ENCODE results near the gene PRKD2.

DNA sequence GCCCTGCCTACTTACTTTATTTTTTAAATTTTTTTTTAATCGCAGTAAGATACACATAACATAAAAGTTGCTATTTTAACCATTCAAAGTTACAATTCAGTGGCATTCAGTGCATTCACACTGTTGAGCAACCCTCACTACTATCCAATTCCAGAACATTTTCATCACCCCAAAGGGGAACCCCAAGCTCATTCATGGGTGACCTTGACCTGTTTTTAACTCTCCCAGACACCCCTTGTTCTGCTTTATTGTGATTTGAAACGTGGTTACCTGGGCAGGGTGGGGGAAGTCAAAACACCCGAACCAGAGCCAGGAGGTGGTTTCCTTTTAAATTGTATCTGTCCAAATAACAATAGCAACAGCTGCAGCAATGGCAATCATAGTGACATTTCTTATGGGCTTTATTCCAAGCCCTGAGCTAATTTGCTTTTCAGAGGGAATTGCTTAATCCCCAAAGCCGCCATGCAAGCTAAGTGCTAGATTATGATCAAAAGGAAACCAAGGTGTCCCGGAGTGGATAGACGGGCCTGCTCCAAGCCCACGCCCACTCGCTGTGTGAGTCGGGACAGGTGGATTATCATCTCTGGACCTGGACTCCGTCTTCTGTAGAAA is 6.2 kb downstream of the PTGIR start:
- RRBS, 2 experiments, result no CpG with 5 or more reads among the region's 10 CpGs

GRCh38 chr19:46623351-46624221 is 1.3 kb downstream of the PTGIR start:
- RRBS, 2 experiments, result 90 to 91% methylated on average over 13 to 19 of the region's 71 CpGs

DNA sequence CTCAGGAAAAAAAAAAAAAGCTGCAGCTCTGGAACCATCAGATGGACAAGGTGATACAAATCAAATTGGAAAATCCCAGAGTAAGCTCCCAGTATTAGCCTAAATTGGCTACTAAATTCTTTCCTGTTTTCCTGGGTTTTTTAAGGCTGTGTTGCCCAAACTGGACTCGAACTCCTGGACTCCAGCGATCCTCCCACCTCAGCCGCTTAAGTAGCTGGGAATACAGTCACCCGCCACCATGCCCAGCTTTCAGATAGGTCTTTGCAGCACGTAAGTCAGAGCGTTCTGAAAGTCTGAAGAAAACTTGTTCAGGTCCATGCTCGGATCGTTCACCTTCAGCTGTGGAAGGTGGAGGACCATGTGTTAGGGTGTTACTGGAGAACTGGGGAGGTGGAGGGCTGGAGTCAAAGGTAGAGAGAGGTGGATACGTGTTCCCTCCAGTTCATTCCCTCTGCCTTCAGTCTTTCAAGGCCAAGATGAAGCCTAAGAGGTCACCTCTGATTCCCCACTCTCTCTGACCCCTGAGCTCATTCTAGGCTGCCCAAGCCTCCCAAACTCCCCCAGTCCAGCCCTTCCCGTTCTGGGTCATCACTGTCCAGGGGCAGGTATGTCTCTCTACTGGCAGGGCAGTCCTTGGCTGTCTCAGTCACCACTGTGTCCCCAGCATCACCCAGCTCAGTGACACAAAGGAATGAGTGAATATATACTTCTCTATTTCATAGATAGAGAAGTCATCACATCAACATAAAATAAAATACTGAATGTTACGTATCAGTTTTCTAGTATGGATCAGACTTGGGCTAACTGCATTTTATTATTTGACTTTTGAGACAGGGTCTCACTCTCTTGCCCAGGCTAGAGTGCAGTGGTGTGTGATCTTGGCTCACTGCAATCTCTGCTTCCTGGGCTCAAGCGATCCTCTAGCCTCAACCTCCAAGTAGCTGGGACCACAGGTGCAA is 12.2 kb upstream of the DACT3 start:
- RRBS, 2 experiments, result no CpG with 5 or more reads among the region's 12 CpGs

DNA sequence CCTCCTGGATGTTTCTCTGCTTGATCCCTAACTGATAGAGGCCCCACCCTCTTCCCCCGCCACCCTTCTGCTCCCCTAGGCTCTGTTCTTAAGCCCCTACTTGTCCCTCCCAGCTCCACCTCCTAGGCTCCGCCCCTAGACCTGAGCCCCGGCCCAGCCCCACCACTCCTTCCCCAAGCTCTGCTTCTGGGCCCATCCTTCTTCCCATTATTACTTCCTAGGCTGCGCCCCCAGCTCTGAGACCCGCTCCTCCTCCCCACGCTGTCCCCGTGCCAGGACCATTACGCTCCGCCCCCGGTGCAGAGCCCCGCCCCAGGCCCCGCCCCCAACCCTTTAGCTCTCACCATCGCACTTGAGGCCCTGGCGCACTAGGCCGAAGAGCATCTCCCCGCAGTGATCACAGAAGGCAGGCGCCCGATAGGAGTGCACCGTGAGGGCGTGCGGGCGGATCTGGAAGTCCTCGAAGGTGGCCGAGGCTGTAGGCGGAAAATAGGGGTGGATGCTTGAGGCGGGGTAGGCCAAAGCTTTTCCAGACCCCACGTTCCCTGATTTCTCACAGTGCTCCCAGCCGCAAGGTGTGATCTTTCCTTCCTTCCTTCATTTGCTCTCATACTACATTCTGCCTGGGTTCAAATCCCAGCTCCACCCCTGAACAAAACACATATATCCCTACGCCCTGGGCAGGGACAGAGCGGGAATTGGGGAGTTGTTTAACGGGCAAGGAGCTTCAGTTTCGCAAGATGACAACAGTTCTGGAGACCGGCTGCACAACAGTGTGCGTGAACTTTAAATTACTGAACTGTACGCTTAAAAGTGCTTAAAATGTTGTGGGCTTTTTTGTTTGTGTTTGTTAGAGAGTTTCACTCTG is 6.1 kb downstream of the PRKD2 start:
- RRBS, 2 experiments, result no CpG with 5 or more reads among the region's 35 CpGs

DNA sequence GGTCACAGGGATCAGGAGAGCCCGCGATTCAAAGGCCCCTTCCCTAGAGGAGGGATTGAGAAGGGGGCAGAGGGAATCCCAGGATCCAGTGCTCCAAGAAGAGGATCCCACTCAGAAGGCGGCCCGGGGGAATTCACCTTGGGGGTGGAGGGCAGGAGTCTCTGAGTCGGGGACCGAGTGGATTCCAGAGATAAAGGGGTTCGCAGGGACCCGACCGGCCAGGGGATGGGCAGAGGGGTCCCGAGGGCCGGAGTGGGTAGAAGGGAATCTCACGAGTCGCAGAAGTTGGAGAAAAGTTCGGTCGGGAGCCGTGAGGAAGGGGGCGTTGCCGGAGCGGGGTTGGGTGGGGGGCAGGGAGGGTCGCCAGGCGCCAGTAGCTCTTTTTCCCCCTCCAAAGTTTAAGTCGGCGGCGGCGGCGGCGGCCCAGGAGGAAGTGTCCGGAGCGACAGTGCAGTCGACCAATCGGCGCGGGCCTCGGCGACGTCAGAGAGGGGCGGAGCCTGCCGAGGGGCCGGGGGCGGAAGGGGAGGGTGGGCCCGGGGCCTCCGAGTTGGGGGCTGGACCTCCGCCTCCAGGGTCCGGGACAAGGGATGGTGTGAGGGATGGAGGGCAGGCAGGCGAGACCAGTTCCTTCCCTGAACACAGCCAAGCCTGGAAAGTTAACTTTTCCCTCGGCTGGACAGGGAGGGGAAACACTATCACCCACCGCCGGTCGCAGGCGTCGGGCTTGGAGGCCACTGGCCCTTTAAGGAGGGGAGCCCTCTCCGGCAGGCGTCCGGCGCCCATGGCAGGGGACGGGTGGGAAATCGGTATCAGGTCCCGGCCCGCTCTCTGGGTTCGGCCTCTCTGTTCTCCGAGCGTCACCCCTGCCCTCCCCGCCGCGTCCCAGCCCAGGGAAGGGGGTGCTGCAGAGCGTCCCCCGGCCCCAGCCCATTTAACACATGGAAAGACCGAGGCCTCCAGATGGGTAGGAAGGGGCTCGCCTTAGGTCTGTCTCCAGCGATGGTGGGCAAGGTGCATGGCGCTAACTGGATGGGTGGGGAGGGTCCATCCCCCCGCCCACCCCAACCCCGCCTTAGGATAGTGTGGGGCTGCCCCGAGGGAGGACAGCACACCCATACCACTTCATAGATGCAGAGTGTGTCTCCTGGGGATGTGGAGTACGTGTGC is at the start of gene PRKD2:
TSS of gene PRKD2 (minus strand) at position 437 of the 1,170 bp plus-strand sequence.
- RRBS, 2 experiments, result under 1 to 2% methylated on average over 40 to 50 of the region's 75 CpGs

- RRBS, 2 experiments, result no CpG with 5 or more reads among the region's 28 CpGs
Observed at GRCh38 chr19:46732815-46733663, 12.8 kb upstream of the FKRP start.

DNA sequence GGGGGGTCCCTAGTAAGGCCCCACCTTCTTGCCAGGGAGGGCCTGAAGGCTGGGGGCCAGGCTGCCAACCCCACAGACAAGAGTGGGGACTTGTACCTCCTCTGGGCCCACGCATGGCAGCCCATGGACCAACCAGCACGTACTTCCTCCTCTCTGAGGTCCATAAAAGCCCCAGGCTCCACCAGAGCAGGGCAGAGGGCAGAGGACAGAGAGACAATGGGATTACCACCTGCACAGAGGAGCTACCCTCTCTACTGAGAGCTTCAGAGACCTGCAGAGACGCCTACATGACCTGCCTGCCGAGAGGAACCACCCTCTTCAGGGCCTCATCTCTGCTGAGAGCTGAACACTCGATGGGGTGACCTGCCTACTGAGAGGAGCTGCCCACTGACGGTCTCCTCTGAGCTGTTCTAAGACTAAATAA is 28.6 kb downstream of the AP2S1 start:
- RRBS, 2 experiments, result no CpG with 5 or more reads among the region's 6 CpGs

DNA sequence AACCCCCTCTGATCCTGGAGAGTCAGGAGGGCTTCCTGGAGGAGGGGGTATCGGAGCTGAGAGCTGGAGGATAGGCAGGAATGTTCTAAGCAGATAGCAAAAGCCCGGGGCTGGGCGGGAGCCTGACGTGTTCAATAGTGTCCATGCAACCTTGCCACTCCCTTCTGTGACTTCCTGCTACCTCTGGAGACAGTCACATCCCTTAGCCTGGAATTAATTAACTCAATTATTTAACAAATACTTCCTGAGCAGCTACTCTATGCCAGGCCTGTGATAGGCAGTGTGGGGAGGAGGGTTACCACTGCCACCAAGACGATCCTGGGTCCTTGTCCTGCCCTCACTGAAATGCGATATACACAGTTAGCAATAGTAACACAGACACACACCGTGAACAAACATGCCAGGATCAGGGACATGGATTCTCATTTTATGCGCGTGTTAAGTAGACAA is 10.8 kb downstream of the AP2S1 start:
- RRBS, 2 experiments, result no CpG with 5 or more reads among the region's 9 CpGs

DNA sequence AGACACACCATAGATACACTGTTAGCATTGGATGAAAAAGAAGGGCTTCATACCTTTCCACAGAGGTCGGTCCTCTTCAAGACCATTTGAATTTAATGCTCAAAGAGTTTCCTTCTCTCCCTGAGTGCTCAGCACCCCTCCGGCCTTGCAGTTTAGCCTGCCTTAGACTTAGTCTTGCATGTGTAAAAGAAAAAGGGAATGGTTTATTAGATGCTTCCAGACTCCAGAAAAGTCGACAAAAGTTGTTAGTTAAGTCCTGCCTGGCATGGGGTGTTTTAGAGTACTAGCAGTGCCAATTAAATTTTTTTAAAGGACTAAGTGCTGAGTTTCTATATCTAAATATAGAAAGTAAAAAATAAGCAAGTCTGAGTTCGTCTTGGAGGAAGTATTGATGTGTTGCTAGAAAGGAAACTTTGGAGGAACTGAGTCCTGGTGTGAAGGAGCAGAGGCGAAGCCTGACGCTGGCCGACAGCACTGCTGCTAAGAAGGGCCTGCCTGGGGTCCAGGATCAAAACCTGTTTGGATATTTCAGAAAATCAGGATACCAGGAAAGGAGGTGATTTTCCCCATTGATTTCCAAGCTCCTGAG is 38.5 kb upstream of the NPAS1 start:
- RRBS, 2 experiments, result no CpG with 5 or more reads among the region's 7 CpGs

DNA sequence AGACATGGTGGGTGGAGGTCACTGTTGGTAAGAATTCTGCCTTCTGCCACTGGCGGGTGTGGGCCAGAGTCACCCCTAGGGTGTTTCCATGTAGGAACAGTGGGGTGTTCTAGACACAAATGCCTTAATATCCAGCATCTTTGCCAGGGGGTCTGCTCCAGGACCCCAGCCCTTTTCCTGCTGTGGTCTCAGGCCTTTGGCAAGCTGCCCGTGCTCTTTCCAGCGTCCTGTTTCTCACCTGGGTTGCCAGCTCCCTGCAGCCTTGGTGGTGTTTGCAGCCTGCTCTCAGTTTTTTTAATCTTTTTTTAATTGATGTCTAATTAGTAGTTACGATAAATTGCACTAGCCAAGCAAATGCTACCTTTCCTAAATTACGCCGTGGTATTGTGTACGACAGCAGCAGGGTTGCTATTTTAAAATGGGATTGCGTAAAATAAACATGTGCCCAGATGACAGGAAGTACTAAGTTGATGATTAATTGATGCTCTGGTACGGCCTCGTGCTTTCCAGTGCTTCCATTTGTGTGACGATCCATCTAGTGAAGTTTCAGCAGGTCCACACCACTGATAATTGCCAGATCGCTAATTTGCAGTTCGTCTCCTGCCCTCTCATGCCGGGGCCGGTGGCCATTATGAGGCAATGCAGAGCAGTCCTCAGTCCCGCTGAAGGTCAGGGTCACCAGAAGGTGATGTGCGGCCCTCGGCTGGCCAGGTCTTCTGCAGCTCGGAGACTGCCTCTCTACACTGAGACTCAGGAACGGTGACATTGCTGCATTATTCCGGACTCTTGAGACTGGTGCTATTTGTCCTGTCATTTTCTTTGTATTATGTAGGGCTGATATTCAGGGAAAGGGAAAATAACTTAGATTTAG is 35.2 kb upstream of the NPAS1 start:
- RRBS, 2 experiments, result no CpG with 5 or more reads among the region's 21 CpGs

DNA sequence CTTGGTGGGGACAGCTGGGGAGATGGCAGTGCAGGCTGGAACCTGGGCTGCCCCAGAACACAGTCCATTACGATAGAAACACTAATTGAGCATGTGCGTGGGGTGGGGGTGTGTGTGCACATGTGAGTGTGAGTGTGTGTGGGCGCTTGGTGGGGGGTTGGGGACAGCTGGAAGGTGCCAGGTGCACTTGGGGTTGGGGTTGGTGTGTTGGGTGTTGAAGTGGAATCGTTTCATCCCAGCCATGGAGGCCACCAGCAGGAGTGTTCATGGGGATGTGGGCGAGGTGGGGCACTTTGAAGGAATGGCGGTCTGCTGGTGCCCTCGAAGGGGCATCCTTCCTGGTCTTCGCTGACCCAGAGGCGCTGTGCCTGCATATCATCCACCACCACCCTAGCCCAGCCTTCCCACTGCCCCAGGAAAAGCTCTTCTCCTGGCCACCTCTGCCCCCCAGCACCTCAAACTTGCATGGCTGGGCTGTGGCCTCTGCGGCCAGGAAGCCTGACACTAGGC is 18.0 kb upstream of the NPAS1 start:
- RRBS, 2 experiments, result no CpG with 5 or more reads among the region's 10 CpGs

- RRBS, 2 experiments, result 6 to 15% methylated on average over 2 of the region's 16 CpGs
Observed at GRCh38 chr19:47094622-47095755, 18.6 kb downstream of the ZC3H4 start.

GRCh38 chr19:47110241-47110415 is 3.4 kb downstream of the ZC3H4 start:
- RRBS, 2 experiments, result no CpG with 5 or more reads among the region's 2 CpGs

- RRBS, 2 experiments, result no CpG with 5 or more reads among the region's 9 CpGs
Observed at GRCh38 chr19:47158213-47158809, 27.7 kb downstream of the SAE1 start.

- RRBS, 2 experiments, result no CpG with 5 or more reads among the region's 6 CpGs
Observed at GRCh38 chr19:47176408-47177405, 46.1 kb downstream of the SAE1 start.

DNA sequence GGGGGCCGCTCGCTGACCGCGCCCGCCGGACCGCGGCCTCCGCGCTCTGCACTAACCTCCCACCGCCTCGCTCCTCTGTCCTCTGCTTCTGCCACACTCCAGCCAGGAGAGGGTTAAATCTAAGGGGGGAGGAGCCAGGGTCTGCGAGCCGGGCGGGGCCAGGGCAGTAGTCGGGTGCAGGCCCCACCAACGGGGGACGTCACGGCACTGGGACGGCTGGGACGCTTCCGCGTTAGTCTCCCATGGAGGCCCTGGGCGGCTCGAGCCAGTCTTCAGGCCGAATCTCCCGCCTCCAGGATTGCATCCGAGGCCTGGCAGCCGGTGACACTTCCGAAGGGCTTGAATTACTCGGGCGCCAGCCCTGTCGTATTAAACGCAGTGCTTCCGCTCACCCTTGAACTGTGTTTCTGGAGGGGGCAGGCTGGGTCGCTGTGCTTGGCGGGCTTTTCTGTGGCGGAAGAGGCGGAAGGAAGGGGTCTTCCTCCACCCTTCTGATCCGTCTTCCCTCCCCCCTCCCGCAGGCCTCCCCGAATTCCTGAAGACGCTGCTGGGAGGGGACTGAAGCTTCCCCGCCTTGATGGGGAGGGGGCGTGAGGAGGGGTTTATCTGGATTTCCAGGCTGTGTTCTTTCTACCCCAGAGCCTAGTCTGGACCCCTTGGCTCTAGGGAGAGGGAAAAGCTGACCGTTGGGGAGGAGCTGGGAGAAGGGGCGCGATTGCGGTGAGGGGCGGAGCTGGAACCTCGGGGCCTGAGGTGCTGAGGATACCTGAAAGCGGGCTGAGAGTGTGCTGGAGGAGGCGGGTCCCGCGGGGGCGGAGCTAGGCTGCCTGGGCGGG is 1.0 kb upstream of the INAFM1 start:
- RRBS, 2 experiments, result no CpG with 5 or more reads among the region's 57 CpGs

GRCh38 chr19:47316698-47317235 is 7.1 kb downstream of the C5AR1 start:
- RRBS, 2 experiments, result no CpG with 5 or more reads among the region's 5 CpGs

DNA sequence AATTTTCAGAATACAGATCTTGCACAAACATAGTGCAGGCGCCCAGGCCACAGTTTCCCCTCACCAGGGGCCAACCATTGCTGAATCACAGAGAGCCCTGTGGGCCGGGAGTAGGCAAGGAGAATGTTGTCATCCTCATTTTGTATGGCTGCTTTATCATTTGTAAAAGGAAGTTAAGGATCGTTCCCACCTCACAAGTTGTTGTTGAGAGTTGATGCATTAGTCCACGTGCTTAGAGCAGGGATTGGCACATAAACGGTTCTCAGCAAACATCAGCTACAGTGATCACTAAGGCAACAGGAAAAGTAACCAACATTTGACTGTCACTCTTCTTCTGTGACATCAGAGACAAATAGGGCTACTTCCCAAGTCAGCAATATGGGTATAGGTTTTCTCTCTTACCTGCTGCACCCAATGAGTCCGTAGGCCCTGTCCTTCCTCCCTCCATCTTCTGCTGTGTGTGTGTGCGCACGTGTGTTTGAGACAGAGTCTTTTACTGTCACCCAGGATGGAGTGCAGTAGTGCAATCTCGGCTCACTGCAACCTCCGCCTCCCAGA is 30.0 kb downstream of the MEIS3 start:
- RRBS, 2 experiments, result no CpG with 5 or more reads among the region's 10 CpGs

- RRBS, 2 experiments, result no CpG with 5 or more reads among the region's 16 CpGs
Observed at GRCh38 chr19:47479801-47480113, 4.3 kb downstream of the KPTN start.

DNA sequence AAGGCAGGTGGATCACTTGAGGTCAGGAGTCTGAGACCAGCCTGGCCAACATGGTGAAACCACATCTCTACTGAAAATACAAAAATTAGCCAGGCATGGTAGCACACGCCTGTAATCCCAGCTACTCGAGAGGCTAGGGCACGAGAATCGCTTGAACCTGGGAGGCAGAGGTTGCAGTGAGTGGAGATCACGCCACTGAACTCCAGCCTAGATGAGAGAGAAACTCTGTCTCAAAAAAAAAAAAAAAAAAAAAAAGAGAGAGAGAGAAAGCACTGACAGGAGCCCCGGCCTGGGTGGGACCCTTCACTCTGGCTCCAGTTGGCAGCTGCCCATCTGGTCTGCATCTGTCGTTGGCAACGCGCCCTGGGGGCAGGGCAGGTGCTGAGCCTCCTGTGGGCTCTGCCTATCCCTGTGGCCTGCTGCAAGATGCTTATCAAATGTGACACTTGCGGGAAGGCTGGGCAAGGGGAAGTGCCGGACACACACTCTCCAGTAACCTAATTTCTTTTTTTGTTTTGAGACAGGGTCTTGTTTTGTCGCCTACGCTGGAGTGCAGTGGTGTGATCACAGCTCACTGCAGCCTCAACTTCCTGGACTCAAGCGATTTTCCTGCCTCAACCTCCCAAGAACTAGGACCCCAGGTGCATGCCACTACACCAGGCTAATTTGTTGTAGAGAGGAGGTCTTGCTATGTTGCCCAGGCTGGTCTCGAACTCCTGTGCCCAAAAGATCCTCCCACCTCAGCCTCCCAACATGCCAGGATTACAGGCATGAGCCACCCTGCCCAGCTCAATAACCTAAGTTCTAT is 10.7 kb upstream of the KPTN start:
- RRBS, 2 experiments, result no CpG with 5 or more reads among the region's 15 CpGs

All from bronchial epithelial cell (primary cell).